Measurements from ENCODE around the gene DOK5.

DNA sequence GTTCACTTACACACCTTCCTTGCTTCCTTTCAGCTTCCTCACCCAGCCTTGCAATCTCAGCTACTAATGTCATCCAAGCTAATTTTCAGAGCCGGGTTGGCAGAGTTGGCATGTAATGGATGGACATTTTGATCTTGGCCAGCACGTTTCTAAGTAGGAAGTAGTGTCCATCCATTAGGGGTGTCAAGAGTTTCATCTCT lies 60.5 kb downstream of the PFDN4 start:
- PRO-cap, 2 experiments, result no peak in any of the 2 experiments
- RAMPAGE, long total RNA, 5 experiments, result no peak in any of the 5 experiments

DNA sequence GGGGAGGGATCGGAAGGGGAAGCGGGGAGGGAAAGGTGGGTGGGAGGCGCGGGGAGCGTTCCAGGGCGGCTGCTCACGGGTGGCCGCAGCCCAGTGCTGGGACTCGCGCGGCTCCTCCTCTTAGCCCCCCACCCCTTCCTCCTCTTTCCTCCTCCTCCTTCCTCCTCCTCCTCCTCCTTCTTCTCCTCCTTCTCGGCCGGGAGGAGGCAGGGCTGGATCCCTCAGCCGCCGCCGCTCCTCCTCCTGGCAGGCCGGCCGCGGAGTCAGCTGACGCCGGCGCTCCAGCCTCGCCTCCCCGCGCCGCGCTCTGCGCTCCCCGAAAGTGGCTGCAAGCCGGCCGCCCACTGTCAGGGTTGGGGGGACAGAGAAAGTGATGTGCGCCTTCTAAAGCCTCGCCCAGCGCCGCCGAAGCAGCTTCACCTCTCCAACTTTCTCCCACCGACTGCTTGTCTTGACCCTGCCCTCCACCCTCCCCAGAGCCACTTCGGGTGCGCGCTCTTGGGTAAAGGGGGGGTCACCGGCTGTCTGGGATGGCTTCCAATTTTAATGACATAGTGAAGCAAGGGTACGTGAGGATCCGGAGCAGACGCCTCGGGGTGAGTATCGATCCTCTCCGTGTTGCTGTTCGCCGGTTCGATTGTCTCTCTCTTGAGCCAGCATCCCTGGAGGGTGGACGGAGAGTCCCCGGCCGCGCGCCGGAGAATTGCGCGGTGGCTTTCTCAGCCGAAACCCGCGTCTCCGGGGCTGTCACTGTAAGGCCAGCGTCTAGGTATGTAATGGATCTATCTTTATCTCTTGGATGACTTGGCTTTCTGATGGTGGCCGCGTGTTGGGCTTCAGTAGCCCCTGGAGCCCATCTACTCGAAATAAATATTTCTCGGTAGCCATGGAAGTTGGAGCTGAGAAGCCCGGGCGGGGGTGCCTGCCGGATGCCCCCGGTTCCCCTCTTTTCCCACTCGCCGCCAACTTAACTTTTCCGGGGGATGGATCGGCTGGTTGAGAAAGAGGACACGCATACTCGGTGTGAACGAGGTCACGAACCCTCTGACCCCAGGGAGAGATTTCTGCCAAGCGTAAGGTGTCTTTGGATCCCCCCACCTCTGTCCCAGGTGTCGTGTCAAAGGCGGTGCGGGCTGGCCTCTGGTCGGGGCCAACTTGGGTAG lies at the start of gene DOK5:
DOK5 (plus strand) TSS at position 177 of the 1,163 bp plus-strand sequence.
- PRO-cap, 2 experiments, result peak in 2 of 2 experiments; most common plus-strand start position 270 of the sequence (in 2); most common minus-strand start position 71 of the sequence (in 1)
- RAMPAGE, long total RNA, 5 experiments, result start-site peak on the plus strand in 1 of 5 experiments, centred at position 183 of the sequence, 6 reads per replicate

- PRO-cap, 2 experiments, result no peak in any of the 2 experiments
- RAMPAGE, long total RNA, 5 experiments, result no peak in any of the 5 experiments
These were observed 384.2 kb downstream of the DOK5 start for GRCh38 chr20:54859670-54859960.

- PRO-cap, 2 experiments, result no peak in any of the 2 experiments
- RAMPAGE, long total RNA, 5 experiments, result start-site peak on the plus strand in 1 of 5 experiments, at chr20:55074555-55074559 at its widest, 10 reads per replicate
These were observed 599.0 kb downstream of the DOK5 start for GRCh38 chr20:55074406-55074775.

- PRO-cap, 2 experiments, result no peak in any of the 2 experiments
- RAMPAGE, long total RNA, 5 experiments, result no peak in any of the 5 experiments
These were observed 326.4 kb downstream of the CBLN4 start for GRCh38 chr20:55678959-55679288.

GRCh38 chr20:56359765-56360532 lies 1.2 kb downstream of the FAM210B start:
- PRO-cap, 2 experiments, result peak in 2 of 2 experiments; most common minus-strand start chr20:56359879 (in 2)
- RAMPAGE, long total RNA, 5 experiments, result no peak in any of the 5 experiments

- PRO-cap, 2 experiments, result no peak in any of the 2 experiments
- RAMPAGE, long total RNA, 5 experiments, result no peak in any of the 5 experiments
These were observed 21.7 kb downstream of the CASS4 start for GRCh38 chr20:56433648-56434327.

- PRO-cap, 2 experiments, result no peak in any of the 2 experiments
- RAMPAGE, long total RNA, 5 experiments, result no peak in any of the 5 experiments
These were observed 25.0 kb upstream of the RTF2 start for GRCh38 chr20:56443362-56443951.

- PRO-cap, 2 experiments, result peak in 1 of 2 experiments; most common plus-strand start chr20:56450545 (in 1)
- RAMPAGE, long total RNA, 5 experiments, result no peak in any of the 5 experiments
These were observed 18.2 kb upstream of the RTF2 start for GRCh38 chr20:56450256-56450614.

- PRO-cap, 2 experiments, result no peak in any of the 2 experiments
- RAMPAGE, long total RNA, 5 experiments, result no peak in any of the 5 experiments
These were observed 9.9 kb upstream of the RTF2 start for GRCh38 chr20:56458451-56459094.

DNA sequence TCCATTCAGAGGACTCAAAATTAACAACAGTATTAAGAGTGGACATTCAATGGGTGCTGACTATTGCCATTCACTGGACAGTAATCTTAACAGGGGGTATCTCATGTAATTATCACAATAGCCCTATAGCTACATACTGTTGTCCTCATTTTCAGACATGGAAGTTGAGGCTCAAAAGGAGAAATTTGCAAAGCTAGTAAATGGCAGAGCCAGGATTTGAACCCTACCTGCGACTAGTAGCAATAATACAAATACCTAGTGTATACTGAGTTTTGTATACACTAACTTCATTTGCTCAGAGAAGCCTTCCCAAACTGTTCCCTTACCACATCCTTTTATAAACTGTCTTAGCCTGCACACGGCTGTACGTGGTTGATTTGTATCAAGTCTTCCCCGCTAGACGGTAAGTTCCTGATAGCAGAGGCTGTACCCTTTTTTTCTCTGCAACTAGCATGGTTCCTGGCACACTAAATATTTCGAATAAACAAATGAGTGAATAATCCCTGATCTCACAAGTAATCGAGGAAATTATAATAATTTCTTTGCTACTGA lies 536 bp downstream of the RTF2 start:
- PRO-cap, 2 experiments, result no peak in any of the 2 experiments
- RAMPAGE, long total RNA, 5 experiments, result no peak in any of the 5 experiments

- PRO-cap, 2 experiments, result peak in 1 of 2 experiments; most common minus-strand start chr20:56632067 (in 1)
- RAMPAGE, long total RNA, 5 experiments, result no peak in any of the 5 experiments
These were observed 3.0 kb downstream of the TFAP2C start for GRCh38 chr20:56632014-56632582.

DNA sequence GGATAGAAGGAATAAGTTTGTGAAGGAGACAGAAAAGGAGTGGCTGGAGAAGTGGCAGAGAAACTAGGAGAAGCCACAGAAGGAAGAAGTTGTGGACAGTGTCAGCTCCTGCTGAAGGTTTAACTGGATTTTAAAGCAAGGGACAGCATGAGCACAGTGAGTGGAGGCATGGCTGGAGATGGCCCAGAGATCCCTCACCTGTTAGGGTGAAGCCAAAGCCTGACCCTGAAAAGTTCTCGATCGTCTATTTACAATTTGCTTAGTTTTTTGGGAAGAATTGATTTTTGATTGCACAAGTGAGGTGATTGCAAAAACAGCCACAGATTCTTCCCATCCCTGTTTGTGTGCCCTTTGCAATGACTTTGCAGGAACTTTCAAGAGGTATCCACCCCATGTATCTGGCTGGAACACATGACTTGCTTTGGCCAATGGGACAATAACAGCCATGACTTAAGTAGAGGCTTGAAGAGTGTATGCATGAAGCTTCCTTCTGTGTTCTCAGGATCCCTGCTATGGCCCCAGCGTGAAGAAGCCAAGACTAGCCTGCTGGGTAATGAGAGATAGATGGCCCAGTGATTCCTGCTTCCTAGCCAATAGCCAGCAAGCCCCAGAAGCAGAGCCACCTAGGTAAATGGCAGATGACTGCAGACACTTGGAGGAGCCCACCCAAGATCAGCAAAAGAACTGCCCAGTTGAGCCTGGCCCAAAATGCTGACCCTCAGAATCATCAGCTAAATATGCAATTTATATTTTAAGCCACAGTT lies 170.2 kb downstream of the TFAP2C start:
- PRO-cap, 2 experiments, result no peak in any of the 2 experiments
- RAMPAGE, long total RNA, 5 experiments, result no peak in any of the 5 experiments

DNA sequence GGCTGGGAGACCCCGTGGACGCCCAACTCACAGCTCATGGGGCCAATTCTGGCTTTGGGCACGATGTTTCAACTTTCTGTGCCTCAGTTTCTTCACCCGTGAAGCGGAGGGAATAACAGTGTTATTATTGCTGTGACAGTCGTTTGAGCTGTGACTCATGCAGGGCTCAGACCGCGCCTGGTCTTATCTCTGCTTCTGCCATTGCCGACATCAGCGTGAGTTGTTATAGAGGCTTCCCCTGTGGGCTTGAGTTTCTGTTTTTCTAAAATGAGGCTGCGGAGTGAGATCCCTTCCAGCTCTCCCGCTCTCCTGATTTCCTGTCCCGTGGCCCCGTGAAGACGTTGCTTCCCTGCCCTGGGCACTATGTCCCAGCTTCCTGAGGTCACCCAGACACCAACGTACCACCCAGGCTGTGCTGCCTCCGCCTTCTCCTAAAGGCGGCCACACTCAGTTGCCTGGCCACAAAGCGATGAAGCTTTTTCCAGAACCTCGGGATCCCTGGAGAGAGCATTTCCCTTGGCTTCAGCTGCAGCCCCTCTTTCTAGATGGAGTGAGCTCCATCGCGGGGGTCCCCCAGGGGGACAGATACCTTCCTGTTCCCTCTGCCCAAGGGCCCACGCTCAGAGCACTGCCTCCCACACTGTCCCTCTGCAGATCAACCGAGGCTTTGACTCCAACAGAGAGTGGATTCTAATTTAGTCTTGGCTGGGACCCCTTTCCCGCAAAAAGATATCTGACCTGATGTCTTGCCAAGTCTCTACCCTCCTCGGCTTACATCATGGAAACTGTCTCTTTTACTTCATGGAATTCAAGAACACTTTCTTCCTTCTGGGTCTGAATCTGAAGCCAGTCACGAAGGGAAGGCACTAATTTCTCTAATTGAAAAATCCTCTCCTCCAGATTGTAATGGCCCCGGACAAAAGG lies 278.3 kb downstream of the BMP7 start:
- PRO-cap, 2 experiments, result peak in 1 of 2 experiments; most common minus-strand start position 669 of the sequence (in 1)
- RAMPAGE, long total RNA, 5 experiments, result no peak in any of the 5 experiments

DNA sequence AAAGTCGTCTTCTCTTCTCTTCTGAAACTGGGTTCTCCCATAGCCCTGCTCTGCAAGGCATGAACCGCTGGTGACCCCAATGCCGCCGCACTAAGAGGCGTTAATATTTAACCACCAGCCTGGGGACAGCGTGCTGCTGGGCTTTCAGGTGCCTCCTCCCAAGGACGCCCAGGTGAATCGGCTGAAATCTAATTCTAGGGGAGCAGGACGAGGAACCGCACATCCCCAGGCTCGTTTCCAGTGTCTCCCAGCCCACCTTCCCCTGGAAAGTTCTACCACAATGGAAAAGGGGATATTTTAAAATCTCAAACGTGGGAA lies 56.4 kb downstream of the BMP7 start:
- PRO-cap, 2 experiments, result no peak in any of the 2 experiments
- RAMPAGE, long total RNA, 5 experiments, result no peak in any of the 5 experiments

- PRO-cap, 2 experiments, result peak in 1 of 2 experiments; most common minus-strand start chr20:57392811 (in 1)
- RAMPAGE, long total RNA, 5 experiments, result no peak in any of the 5 experiments
These were observed 1.5 kb downstream of the RBM38 start for GRCh38 chr20:57392255-57393471.

GRCh38 chr20:57401106-57401731 lies 10.0 kb downstream of the RBM38 start:
- PRO-cap, 2 experiments, result no peak in any of the 2 experiments
- RAMPAGE, long total RNA, 5 experiments, result no peak in any of the 5 experiments

GRCh38 chr20:57408060-57408717 lies 17.0 kb downstream of the RBM38 start:
- PRO-cap, 2 experiments, result no peak in any of the 2 experiments
- RAMPAGE, long total RNA, 5 experiments, result no peak in any of the 5 experiments

DNA sequence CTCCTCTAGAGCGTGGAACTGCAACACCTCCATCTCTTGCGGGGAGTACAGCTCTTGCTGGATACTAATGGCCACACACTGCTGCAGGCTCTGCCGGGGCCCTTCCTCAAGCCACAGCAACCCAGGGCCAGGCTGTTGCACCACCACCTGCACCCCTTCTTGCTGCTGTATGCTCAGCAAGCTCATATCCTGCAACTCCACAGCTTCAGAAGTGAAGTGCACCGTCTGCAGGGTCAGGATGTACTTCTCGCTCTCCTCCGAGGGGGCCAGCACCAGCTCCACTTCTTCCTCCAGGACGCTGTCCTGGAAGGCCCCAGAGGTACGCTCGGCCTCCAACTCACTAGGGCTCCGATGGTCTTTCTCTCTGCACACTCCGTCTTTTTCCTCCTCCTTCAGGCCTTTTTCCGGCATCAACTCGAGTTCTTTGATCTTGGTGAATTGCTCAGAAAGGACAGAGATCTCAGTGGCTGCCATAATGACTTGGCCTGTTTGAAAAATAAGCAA lies 1.2 kb downstream of the CTCFL start:
- PRO-cap, 2 experiments, result no peak in any of the 2 experiments
- RAMPAGE, long total RNA, 5 experiments, result no peak in any of the 5 experiments

DNA sequence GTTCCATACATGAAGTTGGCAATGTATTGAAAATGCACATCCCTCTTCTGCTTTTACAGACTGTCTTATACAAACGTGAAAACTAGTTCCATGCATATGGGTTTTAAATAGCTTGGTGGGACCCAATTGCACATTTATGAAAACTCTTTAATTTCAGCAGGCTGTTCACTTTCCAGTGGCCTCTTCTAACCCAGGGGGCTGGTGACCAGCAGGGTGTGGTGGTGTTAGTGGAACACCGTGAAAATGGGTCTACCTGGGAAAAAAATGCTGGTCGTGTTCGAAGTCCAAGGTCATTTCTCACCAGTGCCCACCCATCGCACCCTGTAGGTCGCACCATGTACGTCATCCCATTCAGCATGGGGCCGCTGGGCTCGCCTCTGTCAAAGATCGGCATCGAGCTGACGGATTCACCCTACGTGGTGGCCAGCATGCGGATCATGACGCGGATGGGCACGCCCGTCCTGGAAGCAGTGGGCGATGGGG lies 1.5 kb downstream of the PCK1 start:
- PRO-cap, 2 experiments, result no peak in any of the 2 experiments
- RAMPAGE, long total RNA, 5 experiments, result no peak in any of the 5 experiments